LHCN-M2 (cell line): ENCODE measurements around the gene NPB.

DNA sequence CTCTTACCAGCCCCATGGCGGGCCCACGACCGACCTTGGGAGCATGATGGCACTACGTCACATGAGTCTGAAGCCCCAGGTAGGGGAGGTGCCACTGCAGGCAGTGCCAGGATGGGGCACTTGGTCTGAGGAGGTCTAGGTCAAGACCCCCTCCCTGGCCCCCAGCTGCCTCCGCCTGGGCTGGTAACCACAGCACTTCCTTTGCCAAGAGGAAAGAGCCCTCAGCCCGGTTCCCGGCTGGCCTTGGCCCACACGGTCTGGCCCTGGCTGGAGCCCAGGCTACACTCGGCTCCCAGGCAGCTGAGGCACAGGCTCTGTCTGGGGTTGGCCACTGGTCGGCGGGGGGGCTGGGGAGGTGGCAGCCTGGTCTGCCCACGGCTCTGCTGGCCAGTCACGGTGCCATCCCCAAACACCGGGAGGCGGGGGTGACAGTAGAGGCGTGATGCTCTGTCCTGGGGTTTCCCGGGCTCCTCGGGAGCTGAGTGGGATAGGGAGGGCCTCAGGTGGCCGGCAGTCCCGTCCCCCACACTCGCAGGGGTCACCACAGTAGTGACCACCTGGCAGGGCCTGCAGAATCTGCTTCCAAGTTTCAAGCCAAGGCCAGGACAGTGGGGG, 25.9 kb downstream of the BAHCC1 start:
- RAMPAGE, long total RNA = no peak

GRCh38 chr17:81451483-81452078, 56.3 kb downstream of the BAHCC1 start:
- RAMPAGE, long total RNA = no peak

GRCh38 chr17:81514989-81515531, 2.5 kb upstream of the ACTG1 start:
- RAMPAGE, long total RNA = no peak

- RAMPAGE, long total RNA = no peak
Measured at GRCh38 chr17:81518461-81519253, 6.1 kb upstream of the ACTG1 start.

- RAMPAGE, long total RNA = no peak
Measured at GRCh38 chr17:81537064-81537772, 9.0 kb downstream of the FSCN2 start.

DNA sequence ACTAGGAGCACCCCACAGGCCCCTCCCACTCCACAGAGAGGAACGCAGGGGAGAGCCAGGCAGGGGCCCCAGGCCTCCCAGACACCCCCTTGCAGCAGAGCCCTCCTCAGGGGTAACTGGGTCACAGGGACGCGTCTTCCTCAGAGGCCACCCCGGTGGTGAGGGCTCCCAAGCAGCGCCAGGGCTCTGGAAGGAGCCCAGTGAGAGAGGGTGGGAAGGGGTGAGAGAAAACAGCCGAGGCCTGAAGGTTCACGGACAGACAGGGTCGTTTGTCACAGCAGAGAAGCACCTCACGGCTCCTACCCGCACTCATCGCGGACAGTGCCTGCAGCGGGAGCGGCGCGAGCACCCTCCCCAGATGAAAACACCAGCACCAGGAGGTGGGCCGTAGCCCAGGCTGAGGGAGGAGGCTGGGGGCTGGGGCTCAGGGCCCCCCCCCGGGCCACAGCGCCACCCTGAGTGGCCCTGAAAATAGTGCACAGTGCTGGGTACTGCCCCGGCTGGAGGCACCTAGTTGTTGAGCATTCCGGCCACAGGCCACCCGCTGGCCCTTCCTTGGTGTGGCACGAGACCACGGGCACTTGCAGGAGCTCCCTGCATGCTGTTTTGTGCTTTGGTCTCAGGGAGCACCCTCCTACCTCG, 11.6 kb downstream of the FSCN2 start:
- RAMPAGE, long total RNA = no peak

DNA sequence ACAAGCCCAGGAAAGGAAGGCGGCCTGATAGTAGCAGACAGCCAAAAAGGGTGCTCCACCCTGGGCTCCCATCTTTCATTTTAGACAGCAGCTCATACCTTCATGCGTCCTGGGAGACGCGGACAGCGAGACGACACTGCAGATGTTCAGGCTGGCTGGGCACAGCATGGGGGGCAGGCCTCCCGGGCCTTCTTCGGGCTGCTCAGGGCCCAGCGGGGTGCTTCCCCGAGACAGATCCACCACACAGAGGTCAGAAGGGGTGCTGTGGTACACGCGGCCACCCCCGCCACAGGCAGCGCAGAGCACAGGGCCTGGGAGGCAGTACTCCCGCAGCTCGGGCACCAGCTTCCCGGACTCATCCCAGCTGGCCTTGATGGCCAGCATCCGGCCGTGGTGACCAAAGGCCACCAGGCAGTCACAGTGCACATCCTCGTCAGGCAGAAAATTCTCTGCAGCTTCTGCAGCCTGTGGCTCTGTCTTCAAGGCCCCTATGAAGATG, 2.0 kb downstream of the FAAP100 start:
- RAMPAGE, long total RNA = no peak

DNA sequence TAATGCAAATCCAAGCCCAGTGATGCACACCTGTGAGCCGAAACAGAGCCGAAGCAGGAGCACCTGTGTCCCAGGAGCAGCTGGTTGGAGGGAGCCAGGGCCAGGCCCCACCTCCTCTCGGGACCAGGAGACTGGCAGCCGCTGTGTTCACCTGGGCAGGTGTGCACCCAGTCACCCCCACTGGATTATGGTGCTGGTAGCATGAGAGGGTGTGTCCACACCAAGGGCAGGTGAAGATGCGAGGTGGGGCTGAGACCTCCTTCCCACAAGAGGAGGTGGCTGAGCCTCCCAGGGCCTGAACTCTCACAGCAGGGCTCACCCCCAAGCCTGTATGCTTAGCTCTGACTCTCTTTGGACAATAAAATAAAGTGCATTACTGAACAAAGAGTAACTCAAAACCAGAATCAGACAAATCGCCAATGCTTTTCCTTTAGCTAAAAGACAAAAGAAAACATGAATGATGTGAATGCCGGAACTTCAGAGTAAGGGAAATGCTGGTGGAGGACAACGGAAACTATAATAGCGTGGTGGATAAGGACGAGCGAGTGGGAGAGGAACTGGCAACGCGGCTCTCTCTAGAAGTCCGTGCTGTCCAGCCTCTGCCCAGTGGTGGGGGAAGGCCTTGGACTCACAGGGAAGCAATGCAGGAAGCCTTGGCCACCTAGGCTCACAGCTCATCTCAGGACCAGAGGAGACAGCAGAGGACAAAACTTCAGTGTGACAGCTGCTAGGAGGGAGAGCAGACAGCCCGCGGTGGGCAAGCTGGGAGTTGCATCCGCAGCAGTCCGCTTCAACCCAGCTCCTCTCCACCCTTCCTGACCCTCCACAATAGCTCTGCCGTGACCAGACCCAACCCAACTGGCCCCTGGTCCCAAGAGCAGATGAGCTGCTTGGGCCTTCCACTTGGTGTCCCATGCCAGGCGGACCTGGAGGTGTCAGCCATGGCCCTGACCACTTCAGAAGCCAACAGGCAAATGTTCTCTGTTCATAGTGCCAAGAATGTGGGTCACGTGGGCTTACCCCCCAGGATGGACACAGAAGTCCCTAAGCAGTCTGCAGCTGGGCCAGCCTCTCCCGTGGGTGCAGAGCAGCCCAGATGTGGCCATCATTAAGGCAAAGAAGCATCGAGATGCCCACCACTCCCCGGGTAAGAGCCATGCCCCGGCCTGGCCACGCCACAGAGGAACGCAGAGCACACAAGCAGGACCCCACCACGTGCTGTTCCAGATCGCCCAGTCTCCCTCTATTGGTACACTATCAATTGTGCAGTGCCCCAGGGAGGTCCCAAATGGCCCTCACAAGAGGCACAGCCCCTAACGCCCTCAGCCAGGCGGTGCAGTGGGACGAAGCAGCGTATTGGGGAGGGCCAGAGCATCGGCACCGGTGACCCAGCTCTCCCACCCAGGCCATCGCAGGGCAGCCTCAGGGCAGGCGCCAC, 5.3 kb upstream of the FAAP100 start:
- RAMPAGE, long total RNA = no peak

DNA sequence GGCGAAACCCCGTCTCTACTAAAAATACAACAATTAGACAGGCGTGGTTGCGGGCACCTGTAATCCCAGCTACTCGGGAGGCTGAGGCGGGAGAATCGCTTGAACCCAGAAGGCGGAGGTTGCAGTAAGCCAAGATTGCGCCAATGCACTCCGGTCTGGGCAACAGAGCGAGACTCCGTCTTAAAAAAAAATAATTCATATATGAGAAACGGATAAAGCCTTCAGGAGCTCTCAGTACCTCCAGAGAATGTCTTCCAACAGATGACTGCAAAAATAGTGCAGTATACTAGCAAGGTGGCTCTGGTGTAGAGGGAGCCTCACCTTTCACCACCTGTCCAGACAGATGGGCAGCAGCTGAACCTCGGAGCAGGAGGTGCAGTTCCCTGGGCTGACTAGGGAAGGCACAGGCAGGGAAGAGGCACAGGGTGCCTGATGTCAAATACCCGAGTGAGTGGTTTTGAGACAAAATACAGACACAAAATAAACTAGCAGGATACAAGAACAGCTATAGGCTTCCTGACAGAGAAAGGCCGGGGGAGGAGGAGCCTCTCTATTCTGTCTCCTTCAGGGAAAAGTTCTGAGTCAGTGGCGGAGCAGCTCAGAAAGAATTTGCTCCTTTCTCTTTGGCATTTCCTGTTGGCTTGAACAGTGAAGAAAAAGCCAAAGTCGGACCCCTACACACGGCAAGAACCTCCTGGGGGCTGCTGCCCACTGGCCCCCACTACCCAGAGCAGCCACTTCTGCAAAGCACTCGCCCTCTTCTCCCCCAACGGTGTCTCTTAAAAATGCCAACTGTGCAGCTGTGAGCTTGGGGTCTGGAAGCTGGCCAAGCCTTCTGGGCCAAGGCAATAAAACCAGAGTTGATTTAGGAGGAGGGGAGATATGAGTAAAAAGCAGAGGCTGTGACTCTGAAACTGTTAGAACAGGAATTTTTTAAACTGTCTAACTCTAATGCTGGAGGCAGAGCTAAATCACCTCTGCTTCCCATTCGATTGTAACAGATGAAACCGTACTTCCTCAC, 14.3 kb upstream of the FAAP100 start:
- RAMPAGE, long total RNA = no peak

- RAMPAGE, long total RNA = no peak
Measured at GRCh38 chr17:81573608-81574050, 21.5 kb upstream of the FAAP100 start.

GRCh38 chr17:81647598-81648523, 8.5 kb downstream of the PDE6G start:
- RAMPAGE, long total RNA = no peak

- RAMPAGE, long total RNA = no peak
Measured at GRCh38 chr17:81703671-81704869, 903 bp downstream of the MRPL12 start.

DNA sequence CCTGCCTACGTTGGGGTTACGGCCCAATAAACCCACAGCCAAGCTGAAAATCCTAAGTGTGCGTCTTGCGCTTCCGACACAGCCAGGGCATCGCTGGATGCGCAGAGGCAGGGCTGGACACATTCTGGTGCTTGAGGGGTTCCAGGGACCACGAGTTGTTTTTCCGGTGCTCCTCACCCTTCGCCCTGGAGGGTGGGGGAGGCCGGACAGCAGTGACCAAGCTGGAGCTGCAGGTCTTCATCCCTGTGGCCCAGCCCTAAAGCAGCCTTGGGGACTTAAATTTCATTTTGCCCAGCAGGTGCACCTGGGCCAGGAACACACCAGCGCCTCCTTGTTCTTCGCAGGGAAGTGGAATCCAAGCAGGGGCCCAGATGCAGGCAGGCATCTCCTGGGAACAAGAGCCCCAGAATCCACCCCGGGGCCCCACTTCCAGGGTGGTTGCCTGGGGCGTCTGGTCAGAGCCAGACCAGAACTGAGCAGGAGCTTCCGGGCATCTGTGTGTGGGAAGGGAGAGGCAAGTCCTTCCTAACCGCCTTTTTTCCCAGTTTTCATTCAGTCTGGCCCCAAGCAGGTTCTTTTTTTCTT, 925 bp upstream of the SLC25A10 start:
- RAMPAGE, long total RNA = no peak

DNA sequence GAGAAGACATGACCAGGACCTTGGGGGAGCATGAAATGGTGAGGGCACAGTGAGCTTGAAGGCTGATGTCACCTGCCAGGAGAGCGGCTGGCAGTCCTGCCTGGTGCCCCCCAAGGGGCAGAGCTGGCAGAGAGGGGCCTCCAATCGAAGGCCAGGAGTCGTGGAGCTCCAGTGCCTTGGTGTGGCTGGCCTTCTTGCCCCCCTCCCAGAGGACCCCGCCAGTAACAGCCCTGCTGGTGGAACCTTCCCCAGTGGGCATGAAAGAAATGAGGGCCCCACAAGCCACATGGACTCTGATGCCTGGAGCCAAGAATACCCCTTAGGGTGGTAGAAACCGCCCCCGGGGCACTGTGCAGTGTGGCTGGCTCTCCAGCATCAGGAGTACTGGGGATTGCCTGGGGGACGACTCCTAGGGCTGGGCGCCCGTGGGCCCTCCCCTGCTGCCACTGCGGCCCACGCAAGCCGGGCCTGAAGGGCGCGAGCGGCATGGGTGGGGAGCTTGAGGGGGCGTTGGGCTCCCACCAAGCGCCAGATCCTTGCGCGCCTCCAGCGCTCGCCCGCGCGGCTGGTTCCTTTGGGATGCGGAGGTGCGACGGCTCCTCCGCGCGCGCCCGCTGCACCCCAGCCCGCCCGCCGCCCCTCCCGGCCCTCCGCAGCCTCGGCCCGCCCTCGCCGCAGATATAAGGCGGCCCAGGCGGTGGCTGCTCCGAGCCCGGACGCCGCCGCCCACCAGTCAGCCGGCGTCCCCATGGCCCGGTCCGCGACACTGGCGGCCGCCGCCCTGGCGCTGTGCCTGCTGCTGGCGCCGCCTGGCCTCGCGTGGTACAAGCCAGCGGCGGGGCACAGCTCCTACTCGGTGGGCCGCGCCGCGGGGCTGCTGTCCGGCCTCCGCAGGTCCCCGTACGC, at the start of gene NPB:
Gene NPB (plus strand): TSS at position 709 of the 906 bp plus-strand sequence.
- RAMPAGE, long total RNA = no peak

- RAMPAGE, long total RNA = no peak
Measured at GRCh38 chr17:81931334-81932221, 4.0 kb upstream of the MAFG start.

DNA sequence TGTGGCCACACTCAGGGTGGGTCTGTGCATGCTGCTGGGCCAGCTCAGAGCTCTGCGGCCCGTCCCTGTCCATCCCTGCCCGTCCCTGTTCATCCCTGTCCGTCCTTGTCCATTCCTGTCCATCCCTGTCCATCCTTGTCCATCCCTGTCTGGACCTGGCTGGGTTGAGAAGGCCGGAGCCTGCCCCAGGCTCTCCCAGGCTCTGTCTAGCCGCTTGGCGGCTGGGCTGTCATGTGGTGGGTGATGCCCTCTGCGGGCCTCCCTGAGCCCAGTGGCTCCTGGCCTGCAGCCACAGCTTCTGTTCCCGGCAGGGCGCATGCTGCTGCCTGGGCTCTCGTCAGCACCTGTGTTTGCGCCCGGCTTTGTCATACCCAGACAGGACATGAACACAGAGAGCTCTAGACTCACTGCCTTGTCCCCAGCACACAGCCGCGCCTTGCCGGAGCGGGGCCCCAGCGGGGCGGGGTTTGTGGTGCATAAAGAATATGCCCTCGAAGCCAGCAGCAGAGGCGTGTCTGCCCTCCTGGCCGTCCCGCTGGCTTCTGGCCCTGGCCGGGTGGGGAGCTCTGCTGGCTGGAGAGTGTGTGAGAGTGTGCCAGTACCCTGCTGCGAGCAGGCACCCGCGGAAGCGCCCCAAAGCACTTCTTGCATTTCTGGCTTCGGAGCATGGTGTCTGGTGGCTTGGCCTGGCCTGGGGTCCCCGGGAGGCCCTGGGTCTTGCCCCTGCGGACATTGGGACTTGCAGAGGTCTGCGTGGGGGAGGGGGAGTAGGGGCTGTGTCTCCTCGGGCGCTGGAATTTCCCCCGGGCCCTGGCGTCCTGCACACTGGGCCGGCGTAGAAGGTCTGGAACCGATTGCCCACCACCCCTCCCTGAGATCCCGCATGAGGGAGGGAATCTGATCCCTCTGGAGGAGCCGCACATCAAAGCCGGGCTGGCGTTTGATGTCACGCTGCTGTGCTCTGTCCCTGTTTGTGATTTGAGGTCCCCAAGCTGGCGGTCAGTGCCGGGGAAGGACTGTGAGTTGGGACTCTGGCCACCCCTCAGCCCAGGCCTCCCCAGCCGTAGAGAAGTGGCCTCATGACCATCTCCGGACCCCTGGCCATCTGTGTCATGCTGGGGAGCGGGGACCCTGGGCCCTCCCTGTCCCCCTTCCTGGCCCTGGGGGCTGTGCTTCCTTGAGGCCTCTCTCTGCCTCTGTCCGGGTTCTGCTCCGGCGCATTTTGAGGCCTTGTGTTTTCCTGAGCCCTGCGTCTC, 14.5 kb downstream of the ASPSCR1 start:
- RAMPAGE, long total RNA = no peak

DNA sequence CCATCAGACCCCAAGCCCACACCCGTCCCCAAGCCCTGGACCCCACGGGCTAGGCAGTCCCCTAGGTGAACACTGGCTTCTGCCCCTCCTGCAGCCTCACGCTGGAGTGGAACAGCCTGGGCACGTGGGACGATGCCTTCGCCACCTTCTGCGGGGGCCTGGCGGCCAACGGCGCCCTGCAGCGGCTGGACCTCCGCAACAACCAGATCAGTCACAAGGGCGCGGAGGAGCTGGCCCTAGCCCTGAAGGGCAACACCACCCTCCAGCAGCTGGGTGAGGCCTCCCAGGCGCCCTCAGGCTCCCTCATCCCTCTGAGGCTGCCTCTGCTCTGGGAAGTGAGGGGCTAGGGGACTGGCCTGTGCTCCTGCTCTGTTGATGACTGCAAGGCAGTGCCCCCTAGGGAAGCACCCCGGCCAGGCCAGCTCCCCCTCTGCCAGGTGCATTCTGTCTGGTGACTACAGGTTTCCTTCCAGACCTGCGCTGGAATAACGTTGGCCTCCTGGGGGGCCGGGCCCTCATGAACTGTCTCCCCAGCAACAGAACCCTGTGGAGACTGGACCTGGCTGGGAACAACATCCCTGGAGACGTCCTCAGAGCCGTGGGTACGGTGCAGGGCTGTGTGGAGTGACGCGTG, 1.9 kb downstream of the LRRC45 start:
- RAMPAGE, long total RNA = no peak

DNA sequence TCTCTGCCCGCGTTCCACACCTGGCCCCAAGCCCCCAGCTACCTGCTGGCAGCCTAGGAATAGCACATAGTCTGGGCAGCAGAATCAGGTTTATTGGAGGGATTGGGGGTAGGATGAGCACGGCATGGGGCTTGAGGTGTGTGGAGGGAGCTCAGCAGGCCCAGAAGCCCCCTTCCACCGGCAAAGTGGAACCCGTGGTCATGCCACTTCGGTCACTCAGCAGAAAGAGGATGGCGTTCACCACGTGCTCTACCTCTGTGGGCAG, 1.8 kb downstream of the DCXR start:
- RAMPAGE, long total RNA = no peak

GRCh38 chr17:82061350-82061773, 4.2 kb downstream of the DUS1L start:
- RAMPAGE, long total RNA = no peak

DNA sequence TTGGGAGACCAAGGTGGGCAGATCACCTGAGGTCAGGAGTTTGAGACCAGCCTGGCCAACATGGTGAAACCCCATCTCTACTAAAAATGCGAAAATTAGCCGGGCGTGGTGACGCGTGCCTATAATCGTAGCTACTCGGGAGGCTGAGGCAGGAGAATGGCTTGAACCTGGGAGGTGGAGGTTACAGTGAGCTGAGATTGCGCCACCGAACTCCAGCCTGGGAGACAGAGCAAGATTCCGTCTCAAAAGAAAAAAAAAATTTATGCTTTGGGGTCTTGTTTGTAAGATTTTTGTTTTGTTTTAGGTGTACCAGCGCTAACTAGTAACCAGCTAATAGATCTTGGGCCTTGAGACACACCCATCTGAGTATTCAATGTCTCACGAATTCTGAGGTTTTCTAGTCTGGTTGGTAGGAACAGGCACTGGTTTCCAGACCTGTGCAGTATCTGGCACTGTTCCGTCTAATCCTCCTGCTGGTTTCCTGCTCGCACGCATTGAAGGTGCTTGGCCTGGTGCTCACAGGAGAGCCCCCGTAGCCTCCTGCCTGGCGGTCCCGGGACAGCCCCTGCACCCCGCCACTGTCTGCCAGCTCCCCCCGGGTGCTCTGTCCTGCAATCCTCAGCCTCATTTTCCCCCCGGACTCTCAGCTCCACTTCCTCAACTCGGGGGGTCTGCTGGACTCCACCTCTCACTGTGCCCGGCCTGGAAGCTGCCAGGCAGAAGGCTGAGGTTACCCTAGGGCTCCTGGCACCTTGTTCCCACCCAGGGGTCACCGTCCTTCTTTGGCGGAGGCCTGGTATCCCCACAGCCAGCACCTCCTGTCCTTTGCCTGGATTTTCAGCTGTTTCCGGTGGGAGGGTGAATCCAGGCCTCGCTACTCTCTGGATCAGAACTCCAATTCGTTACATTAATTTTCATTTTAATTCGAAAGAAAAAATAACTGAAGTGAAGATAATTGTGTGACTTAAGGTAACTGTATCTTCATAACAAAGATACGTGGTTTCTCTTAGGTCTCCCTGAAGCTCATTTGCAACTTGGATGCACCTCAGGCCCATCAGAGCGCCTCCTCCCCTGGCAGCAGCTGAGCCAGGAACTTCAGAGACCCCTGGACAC, 10.7 kb upstream of the DUS1L start:
- RAMPAGE, long total RNA = no peak